SK-MEL-5 (cell line): ENCODE results near the gene TFAM.

DNA sequence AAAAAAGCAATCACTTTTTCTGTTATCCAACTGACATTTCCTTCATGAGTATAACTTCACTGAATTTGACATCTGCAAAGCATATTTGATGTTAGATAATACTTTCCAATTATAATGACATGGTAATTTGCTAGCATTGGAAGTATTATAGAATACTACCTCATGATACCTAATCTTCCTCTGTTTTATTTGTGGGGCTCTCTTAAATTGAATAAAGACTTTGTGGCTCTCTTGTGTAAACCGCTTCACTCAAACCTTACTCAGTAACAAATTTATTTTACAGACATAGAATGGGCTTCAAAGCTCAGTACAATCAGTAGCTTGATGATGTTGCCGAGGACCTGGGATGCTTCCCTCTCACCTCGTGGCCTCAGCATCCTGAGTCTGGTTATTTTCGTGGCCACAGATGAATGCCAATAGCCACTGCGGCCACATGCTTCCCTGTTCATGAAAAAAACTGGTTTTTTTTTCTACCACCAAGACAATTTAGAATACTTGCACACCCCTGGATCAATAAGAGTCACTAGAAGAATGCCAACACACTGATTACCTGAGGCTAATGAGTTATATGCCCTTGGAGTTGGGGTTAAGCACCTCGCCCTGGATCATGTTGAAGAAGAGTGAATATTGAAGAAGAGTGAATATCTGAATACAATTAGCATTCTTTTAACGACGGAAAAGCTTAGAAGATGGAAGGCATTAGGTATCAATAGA, 272.5 kb downstream of the PRKG1 start:
RAMPAGE:
- cytosol, long total RNA: no peak
- long total RNA: no peak
- nucleus, long total RNA: no peak

GRCh38 chr10:51382812-51383428, 308.6 kb downstream of the PRKG1 start:
RAMPAGE:
- cytosol, long total RNA: no peak
- long total RNA: no peak
- nucleus, long total RNA: no peak

DNA sequence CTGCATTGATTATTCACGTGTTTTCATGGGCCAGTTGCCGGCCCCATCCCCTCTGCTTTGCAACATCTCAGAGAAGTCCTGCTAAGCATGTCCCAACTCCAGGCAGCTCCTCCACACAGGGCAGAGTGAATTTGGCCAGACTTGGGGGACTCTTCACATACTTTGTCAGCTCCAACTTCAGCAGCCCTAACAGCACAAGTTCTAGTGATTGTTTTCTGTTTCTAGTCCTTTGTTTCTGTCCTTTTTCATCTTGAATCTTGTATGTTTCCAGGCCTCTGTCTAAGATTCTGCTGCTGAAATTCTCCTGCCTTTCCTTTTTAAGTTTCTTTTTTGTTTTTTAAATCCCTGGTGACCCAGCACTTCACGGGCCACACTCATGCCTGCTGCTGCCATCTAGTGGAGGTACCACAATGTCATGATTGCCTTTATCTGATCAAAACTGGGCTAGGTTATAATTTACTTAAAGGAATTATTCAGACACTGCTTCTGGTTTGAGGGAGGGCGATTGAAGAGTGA, 276.9 kb downstream of the CSTF2T start:
RAMPAGE:
- cytosol, long total RNA: no peak
- long total RNA: no peak
- nucleus, long total RNA: no peak

GRCh38 chr10:51598313-51598914, 101.0 kb downstream of the CSTF2T start:
RAMPAGE:
- cytosol, long total RNA: no peak
- long total RNA: no peak
- nucleus, long total RNA: no peak

RAMPAGE:
- cytosol, long total RNA: no peak
- long total RNA: no peak
- nucleus, long total RNA: no peak
Measured at GRCh38 chr10:51697974-51699019, 1.1 kb downstream of the CSTF2T start.

DNA sequence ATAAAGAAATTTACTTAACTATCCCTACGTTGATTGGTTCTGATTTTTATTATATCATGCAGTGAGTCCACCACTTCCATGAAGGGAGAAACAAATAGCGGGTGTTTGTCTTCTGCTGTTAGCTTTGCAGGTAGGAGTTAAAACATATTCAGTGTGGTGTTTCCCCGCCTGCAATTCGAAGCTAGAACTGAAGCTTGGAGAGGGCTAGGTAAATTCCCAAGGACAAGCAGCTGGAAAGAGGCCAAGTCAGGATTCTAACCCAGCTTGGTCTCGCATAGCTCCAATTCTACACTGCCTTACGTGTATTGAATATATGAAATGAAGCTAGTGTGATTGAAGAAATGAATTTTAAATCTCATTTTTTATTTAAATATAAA, 1.0 kb upstream of the CSTF2T start:
RAMPAGE:
- cytosol, long total RNA: no peak
- long total RNA: no peak
- nucleus, long total RNA: no peak

GRCh38 chr10:51834311-51834777, 134.9 kb upstream of the CSTF2T start:
RAMPAGE:
- cytosol, long total RNA: no peak
- long total RNA: no peak
- nucleus, long total RNA: no peak

DNA sequence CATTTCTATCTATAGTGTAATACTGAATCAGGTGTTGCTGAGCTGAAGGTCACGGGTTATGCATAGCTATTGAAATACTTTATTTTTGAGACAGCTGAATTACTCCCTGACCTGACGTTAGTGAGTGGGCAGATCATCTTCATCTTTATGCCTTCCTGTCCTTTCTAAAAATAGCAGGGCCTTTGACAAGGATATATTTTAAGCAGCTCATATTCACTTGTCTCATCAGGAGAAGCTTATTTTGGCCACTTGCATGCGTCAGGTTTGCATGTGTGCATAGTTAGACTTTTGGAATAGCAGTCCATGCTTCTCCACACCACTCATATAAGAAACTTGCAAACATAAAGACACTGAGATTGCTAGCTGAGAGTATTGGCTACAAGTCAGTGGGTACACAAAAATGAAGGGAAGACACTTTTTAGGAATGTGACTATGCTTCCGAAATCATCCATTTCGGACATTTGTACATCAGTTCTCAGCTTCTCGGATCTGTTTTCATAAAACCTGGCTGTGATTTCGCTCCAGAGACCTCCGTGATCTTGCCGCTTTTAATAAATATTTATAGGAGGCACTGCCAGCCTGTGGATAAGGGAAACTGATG, 63.4 kb upstream of the DKK1 start:
RAMPAGE:
- cytosol, long total RNA: no peak
- long total RNA: no peak
- nucleus, long total RNA: no peak

RAMPAGE:
- cytosol, long total RNA: no peak
- long total RNA: no peak
- nucleus, long total RNA: no peak
Measured at GRCh38 chr10:56154802-56155379, 206.2 kb downstream of the ZWINT start.

DNA sequence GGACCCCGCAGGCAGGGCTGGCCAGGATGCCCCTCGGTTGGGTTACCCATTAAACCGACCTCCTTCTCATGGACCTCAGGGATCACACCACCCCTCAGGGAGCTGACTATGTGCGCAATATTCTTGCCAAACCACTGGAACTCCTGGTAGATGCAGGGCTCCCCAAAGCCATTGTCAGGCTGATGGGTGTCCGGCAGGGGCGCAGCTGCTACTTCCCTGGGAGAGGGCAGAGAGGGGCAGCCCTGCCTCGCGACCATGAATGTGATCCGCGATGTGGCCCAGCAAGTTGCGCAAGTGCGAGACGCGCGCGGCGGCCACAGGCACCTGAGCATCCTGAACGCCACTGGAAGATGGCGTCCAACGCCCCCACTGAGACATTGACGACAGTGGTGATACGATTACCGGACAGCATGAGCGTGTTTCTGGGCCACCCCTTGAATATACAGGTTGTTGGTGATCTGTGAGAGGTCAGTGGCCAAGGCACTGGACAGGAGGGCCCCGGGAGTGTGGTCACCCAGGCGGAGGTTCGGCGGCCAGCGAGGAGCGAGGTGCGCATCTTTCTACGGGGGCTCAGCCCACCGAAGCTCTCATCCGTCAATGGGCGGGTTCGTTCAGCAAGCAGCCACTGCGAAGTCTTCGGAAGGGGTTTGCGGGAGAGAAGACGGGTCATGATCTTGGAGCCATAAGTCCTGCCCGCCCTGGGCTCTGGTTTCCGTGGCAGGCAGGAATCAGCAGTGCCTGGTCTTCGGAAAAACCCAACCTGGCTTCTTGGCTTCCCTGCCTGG, 161.1 kb downstream of the IPMK start:
RAMPAGE:
- cytosol, long total RNA: no peak
- long total RNA: no peak
- nucleus, long total RNA: no peak

RAMPAGE:
- cytosol, long total RNA: no peak
- long total RNA: no peak
- nucleus, long total RNA: no peak
Measured at GRCh38 chr10:58191528-58192233, 76.0 kb downstream of the IPMK start.

RAMPAGE:
- cytosol, long total RNA: no peak
- long total RNA: no peak
- nucleus, long total RNA: no peak
Measured at GRCh38 chr10:58268559-58268774, 495 bp upstream of the CISD1 start.

GRCh38 chr10:58331604-58331940, 3.2 kb upstream of the UBE2D1 start:
RAMPAGE:
- cytosol, long total RNA: no peak
- long total RNA: no peak
- nucleus, long total RNA: no peak

RAMPAGE:
- cytosol, long total RNA: start-site peak on the plus strand at chr10:58385402-58385475, 1,167 and 1,370 reads in 2 replicates
- long total RNA: start-site peak on the plus strand at chr10:58385401-58385468, 570 and 973 reads in 2 replicates
- nucleus, long total RNA: no peak
Measured at GRCh38 chr10:58384833-58385817, at the start of gene TFAM. TSS of gene TFAM (plus strand) at chr10:58385410.

DNA sequence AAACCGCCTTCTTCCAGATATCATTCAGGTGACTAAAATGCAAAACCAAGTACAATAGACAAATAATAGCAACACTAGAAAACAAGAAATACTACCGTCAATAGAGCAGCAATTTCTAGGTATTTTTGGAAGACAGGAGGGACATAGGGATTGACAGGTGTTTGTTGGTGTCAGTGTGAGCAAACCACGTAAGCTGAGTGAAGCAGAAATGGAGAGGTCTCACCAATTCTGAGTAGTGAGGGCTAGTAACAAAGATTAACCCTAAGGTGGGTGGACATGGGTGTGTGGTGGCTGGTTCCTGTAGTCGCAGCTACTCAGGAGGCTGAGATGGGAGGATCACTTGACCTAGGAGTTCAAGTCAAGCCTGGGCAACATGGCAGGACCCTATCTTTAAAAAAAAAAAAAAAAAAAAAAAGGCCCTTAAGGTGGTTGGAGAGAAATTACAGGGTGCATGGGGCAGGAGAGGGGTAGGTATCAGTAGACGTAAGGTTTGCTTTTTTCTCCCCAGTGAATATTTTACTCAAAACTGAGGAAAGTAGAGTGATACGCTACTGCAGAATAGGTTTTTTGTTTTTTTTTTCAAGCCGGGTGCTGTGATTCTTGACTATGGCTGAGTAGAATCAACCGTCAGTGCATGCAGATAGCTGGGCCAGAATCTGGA, 14.9 kb downstream of the TFAM start:
RAMPAGE:
- cytosol, long total RNA: no peak
- long total RNA: no peak
- nucleus, long total RNA: no peak

RAMPAGE:
- cytosol, long total RNA: no peak
- long total RNA: no peak
- nucleus, long total RNA: no peak
Measured at GRCh38 chr10:59000114-59000485, 176.3 kb upstream of the PHYHIPL start.

DNA sequence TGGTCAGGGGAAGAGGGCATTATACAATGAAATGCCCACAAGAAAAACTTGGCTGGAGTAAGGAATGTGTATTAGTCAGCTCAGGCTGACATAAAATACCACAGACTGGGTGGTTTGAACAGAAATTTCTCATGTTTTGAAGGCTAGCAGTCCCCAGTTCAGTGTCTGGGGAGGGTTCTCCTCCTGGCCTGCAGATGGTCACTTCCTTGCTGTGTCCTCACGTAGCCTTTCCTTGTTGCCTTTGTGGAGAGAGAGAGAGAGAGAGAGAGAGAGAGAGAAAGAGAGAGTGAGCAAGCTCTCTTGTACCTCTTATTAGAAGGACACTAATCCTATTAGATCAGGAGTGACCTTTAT, 25.7 kb upstream of the FAM13C start:
RAMPAGE:
- cytosol, long total RNA: no peak
- long total RNA: no peak
- nucleus, long total RNA: no peak

GRCh38 chr10:59812431-59812951, 59.2 kb upstream of the MRLN start:
RAMPAGE:
- cytosol, long total RNA: no peak
- long total RNA: no peak
- nucleus, long total RNA: no peak

DNA sequence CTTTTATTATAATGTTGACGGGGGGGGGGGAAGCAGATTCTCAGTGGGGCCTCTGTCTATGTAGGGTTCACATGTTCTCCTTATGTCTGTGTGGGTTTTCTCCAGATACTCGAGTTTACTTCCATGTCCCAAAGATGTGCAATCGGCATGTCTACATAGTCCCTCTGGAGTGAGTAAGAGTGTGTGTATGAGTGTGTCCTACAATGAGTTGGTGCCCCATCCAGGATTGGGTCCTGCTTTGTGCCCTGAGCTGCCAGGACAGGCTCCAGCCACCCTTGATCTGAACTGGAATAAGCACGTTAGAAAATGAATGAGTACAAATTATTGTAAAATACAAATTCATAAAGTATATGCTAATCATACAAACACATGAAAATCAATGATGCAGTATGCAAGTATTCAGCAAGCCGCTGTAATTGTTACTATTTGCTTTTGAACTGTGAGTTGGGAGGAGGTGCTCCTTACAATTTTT, 65.3 kb upstream of the MRLN start:
RAMPAGE:
- cytosol, long total RNA: no peak
- long total RNA: no peak
- nucleus, long total RNA: no peak

GRCh38 chr10:60069716-60070361, 163.5 kb upstream of the CCDC6 start:
RAMPAGE:
- cytosol, long total RNA: no peak
- long total RNA: no peak
- nucleus, long total RNA: no peak